Pericardium fibroblast (primary cell): ENCODE results near the genes ATG14 and CCDC198.

DNA sequence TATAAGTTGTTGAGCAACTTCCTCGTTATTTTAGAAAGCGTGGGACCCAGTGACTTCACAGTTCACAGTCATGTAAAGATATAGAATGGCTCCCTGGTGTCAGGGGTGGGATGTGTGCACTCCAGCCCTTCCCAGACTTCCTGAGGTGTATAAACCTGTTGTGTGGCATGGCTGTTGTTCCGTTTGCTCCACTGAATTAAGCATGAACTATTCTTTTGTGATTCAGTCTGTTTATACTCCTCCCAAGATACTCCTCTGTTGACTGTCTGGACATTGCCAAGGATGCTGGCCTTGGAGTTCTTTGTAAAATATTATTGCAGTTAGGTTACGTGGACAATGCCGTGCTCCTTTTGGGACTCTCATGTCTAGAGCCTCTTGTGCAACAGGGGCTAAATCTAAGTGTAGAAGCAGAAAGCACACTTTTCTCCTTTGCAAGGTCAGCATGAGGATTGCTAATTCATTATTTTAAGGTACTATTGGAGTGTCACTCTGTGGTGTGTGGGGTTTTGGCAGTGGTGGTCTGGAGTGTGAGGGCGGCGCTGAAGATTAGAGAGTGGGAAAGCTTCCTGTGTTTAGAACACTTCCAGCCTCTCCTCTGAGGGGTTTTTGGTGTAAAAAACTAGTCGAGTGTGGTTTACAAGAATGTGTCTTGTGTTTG is 125.3 kb downstream of the SAMD4A start:
- RAMPAGE, long total RNA: no peak

GRCh38 chr14:54730044-54730889 is 163.3 kb downstream of the SAMD4A start:
- RAMPAGE, long total RNA: no peak

DNA sequence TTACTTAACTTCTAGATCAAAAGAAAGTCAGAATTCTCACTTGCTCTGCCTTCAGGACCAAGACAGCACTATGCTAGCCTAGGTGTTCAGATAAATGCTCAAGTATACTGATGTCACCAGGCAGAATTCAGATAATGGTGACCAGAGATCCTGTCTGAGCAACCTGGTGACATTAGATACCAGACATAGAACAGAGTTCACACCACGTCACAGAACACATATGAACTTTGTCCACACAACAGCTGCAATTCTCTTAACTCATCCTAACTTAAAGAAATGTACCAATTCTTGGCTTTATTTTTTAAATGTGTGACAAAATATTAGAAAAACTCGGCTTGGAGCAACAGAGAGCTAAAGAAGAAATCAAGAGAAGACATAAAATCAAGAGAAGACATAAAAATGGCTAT is 58.1 kb downstream of the GCH1 start:
- RAMPAGE, long total RNA: no peak

- RAMPAGE, long total RNA: no peak
These were observed 1.6 kb downstream of the MAPK1IP1L start for GRCh38 chr14:55053018-55053535.

DNA sequence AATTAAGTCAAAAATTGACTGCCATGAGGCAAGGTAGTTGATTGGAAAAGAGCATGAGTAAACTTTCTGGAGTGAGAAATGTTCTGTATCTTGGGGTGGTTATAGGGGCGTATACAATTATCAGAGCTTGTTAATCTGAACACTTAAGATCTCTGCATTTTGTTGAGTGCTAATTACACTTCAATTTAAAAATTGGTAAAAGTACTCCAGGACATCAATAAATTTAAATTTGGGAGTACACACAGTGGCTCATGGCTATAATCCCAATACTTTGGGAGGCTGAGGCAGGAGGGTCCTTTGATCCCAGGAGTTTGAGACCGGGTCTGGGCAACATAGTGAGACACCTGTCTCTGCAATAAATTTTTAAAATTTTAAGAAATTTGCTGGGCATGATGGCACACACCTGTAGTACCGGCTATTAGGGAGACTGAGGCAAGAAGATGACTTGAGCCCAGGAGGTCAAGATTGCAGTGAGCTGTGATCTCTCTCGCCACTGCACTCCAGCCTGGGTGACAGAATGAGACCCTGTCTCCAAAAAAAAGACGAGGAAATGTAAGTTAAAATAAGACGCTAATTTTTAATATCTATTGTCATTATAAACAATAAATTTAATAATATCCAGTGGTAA is 9.3 kb downstream of the MAPK1IP1L start:
- RAMPAGE, long total RNA: no peak

DNA sequence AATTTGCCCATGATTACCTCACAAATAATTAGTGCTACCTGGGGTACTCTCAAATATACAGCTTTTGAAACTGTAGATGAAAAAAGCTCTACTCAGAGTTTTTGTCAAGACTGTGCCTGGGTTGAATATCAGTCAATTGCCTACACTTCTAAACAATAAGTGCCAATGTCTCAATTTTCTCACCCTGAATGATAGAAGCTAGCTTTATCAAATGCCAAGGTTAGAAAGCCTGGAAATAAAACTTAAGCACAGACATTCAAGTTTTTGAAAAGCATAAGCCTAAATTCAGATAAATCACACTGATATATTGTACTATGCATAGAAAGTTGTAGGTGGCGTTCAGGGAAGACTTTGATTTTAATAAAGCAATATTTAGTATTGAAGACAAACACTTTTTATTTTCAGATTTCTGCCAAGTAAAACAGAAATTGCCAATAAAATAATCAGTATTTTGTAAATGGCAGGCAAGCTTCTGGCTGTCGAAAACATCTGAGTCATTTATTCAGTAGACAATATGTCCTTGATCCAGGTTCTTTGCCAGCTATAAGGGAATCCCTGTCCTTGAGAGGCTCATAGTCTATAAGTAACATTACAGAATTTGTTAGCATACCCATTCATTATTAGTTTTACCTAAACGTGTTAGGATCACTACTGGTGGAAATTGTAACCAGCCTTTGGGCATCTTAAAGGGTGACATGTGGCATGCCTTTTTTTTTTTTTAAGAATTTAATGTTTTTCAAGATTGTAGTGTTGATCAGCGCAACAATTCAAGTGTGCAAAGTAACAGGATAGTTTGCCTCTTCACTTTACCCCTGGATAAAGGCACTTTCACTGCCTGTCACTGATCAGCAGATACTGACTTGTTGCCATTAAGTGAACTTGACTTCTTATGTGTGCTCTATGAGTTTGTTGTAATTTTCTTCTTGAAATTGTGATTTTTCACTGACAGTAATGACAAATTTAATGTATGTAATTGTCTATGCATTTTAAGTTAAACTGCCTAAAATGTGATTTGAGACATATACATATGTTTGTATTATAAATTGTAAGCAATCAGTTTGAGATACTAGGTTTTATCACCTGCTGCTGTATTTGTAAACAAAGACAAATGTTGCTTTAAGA is 17.2 kb downstream of the MAPK1IP1L start:
- RAMPAGE, long total RNA: no peak

DNA sequence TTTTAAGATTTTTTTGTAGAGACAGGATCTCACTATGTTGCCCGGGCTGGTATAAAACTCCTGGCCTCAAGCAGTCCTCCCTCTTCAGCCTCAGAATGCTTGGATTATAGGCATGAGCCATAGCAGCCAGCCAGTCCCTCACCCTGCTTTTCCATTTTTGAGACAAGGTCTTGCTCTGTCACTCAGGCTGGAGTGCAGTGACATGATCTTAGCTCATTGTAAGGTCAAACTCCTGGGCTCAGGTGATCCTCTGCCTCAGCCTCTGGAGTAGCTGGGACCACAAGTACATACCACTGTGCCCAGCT is 33.1 kb downstream of the FBXO34 start:
- RAMPAGE, long total RNA: no peak

DNA sequence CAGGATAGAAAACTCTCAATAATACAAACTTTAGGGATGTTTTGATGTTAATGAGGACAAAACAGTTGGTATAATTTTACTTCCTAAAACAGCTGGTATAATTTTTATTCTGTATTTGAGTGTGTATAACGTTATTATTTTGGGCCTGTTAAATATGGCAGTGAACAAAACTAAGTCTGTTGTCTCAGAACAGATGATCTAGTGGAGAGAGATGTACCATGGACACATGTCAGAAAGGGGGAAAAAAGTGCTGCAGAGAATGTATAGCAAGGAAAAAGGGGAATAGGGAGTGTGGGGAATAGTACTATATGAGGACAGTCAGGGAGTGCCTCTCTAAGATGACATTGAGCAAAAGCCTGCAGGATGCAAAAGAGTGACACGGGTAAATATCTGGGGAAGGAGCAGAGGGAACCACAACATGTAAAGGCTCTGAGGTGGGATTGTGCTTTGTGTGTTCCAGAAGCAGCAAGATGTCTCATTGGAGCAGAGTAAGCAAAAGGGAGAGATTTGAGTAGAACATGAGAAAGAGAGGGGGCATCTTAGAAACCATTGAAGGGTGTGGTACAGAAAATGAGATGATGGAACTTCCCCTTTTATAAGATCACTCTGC is 55.7 kb downstream of the FBXO34 start:
- RAMPAGE, long total RNA: no peak

DNA sequence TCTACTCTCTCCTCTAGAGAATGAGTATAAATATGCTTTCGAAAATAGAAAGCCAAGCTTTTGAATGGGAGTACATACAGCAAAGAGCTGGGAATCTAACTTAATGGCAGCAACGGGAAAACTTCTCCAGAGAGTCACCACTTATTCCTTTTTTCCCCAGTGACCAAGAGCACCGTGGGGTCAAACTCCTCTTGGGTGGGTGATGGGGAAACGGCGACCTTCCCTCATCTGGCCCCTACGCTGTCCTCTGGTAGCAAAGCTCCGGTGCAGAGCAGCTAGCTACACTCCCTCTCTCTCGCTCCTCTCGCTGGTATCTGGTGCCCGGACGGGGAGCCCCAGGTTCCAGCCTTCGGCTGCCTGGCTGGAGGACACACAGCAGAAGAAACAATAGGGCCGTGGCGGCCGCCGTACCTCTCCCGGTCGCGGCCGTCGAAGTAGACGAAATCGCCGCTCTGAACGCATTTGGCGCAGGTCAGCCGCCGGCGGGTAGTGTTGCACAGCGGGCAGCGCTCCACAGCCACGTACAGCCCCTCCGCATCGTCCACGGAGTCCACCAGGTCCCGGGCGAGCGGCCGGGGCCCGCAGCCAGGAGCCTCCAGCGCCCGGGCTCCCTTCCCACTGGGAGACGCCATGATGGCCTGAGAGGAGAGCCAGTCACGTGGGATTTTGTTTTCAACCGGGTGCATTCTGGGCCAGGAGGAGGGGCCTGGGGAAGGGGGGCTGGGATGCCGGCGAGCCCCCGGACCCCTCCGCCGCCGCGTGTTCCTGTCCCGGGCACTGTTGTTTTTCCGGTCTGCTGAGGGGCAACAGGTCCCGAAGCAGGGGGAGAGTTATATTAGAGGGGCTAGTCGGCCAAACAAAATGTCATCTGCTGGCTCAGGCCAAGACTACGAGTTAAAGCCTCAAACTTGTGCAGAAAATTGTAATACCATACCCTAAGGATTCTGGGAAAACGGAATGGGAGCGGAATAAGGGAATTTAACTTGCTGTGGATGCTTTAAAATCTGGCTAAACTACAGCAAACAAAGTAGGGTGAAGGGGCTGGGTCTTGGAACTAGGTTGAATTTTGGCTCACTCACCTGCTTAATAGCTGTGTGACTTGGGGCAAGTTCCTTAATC is at the start of gene ATG14:
Gene ATG14, minus strand, starts transcription at position 640 of the 1,119 bp plus-strand sequence.
- RAMPAGE, long total RNA: no peak

DNA sequence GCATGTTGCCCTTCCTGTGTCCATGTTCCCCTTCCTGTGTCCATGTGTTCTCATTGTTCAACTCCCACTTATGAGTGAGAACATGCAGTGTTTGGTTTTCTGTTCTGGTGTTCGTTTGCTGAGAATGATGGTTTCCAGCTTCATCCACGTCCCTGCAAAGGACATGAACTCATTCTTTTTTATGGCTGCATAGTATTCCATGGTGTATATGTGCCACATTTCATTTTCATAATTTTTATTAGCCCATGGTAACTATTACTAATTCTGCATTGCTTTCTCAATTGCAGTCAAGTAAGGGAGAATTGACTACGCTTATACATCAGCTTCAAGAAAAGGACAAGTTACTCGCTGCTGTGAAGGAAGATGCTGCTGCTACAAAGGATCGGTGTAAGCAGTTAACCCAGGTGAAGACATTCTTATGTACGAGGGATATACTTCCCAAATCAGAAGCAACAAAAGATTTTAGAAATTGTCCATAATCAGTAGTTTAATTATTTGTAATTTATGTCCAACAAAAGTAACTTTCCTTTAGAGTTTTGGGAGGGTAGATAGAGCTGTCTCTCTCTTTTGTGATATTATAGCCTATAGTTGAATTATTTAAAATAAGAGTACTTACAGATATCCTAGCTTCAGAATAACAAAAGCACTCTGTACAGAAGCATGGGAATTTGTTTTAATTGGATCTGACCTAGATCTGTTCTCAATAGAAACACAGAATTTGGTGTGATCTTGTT is 47.8 kb downstream of the KTN1 start:
- RAMPAGE, long total RNA: no peak

DNA sequence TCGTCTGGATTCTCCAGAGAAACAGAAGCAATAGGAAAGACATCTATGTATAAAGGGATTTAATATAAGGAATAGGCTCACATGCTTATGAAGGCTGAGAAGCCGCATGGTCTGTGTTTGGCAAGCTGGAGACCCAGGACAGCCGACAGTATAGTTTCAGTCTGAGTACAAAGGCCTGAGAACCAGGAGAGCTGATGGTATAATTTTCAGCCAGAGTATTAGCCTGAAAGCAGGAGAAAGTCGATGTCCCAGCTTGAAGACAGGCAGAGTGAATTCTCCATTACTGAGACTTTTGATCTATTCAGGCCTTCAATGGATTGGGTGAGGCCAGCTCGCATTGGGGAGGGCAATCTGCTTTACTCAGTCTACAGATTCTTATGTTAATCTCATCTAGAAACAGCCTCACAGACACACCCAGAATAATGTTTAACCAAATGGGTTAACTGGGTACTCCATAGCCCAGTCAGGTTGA is 117.9 kb downstream of the KTN1 start:
- RAMPAGE, long total RNA: no peak

GRCh38 chr14:55806874-55807764 is 227.1 kb downstream of the KTN1 start:
- RAMPAGE, long total RNA: no peak

DNA sequence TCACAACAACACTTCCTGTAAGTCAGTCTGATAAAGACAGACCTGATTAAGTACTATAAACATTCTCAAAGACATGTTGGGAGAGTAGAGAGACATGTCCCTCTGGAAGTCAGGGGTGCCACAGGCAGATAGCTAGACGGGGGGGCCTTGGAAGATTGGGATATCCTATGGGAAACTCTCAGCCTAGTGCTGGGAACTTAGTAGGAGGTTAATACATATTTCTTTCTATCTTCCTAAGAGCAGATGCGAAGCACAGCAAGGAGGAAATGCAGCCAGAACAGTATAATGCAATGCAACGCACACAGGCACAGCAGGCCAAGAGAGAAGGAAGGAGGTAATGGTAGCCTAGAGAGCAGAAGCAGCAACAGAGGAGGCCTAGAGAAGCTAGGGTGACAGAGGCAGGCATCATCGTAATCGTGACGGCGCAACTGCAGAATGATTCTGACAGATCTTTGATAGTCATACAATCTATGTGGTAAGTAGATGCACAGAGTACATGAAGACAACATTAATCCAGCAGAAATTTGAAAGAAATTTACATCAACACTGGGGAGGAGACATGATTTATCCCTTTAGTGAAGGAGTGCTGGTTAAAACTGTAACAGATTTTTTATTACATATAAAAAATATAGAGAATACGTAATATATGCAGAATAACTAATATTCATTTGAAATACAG is 1.7 kb upstream of the PELI2 start:
- RAMPAGE, long total RNA: no peak

DNA sequence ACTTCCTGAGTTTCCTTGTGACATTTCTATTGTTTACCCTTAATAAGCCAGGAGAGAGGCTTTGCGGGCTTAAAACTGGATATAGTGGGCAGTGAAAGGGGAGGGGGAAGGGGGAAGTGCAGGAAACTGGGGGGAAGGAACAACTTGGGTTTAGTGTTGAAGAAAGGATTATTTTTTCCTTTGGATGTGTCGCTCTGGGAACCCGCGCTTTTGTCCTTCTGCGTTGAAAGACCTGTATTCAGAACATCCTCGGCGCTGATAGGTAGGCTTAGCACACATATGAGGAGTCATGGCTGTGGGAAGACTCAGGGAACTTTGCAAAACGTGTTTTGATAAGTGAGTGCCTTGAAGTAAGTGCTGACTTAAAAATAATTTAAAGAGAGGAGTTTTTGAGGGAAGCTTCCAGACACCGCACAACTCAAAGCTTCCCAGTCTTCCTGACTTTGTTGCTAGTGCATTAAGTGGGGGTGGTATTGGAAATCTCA is 1.4 kb downstream of the PELI2 start:
- RAMPAGE, long total RNA: no peak

- RAMPAGE, long total RNA: no peak
These were observed 16.7 kb downstream of the PELI2 start for GRCh38 chr14:56134837-56135474.

DNA sequence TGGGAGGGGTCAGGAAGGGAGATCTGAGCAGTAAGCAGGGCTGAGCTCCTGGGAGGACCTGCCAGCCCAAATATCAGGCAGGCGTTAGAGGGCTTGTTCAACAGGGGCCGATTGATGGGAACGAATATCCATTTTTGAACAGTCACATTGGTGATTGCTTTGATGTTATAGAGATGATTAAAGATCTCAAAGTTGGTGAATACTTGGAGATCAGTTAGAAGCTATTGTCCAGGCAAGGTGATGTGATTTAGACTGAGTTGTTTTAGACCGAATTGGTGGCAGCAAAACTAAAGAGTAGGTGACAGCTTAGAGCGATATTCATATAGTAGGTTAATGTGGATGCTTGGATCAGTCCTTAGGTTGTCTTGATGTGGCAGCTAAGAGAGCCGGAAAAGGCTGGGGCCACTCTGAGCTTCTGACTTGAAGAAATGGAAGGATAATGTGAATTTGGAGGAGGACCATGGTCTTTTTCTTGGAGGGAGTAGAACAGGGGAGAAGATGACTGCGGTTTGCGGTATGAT is 85.9 kb downstream of the PELI2 start:
- RAMPAGE, long total RNA: no peak

DNA sequence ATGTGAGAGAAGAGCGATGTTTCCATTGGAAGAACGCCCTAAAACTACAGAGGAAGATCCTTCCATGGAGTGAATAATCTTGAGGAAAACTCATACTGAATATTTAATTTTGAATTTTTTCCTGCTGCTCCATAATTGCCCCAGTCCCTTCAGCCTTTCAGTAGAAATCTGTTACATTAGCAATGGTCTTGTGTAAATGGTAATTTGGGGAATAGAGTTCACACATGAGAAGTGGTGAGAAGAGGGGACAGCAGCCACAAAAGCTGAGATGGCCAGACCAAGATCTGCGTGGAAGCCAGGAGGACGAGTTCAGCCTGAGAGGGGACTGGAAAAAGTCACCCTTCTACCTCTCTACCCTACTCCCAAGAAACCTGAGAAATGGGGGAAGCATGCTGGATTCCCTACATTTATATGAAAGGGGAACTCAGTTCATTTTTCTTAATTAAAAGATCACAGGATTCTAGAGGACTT is 113.6 kb upstream of the TMEM260 start:
- RAMPAGE, long total RNA: no peak

DNA sequence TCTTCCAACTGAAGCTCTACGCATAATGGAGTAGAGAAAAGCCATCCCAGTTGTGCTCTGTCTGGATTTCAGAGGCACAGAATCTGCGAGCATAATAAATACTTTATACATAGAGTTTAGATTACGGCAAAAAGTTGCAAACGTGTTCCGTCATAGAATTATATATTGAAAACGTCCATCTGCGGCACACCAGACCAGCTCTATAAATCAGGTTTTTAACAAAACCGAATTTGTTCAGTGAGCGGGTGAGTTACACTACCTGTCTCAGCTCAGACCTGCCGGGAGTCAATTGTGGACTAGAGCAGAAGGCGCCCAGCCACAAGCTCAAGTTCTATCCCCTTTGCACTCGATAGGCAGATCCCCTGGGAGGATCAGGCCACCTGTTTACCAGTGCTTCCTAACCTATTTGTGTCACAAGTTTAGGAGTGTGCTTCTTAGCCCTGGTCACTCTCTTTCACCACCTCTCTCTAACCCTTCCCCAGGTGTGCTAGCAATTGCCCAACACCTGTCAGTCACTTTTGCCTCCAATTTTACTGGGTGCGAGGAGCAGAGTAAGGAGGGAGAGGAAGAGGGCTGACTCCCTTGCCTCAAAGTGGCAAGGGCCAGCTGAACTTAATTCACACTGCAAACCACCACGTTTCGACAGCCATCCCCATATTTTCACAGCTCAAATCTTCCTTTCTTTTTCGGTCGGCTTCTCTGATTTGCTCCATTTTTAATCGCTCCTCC is 822 bp upstream of the NAA30 start:
- RAMPAGE, long total RNA: no peak

- RAMPAGE, long total RNA: no peak
These were observed at the start of gene CCDC198 for GRCh38 chr14:57493432-57494155. Gene CCDC198 (minus strand): TSS chr14:57493857.

DNA sequence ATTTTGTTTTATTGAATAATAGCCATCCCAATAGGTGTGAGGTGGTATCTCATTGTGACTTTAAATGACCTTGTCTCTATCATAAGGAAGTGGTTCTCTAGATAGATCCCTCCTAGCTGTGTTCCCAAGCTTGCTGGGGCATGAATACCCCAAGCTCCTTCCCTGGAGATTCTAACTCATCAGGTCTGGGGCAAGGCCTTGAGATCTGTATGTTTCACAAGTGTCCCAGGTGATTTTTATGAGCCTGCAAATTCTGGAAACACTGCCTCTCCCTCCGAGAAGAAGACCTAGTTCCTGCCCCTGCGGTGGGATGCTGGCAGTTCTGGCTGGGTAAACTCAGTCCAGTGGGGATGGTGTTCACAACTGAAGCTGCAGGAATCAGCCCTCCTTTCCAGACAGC is 135.7 kb upstream of the SLC35F4 start:
- RAMPAGE, long total RNA: no peak